Right common carotid artery plus branches (tissue), 1 donor: ENCODE measurements around the gene HUS1B.

GRCh38 chr6:296026-296682, 3.9 kb downstream of the DUSP22 start:
- PRO-cap, result no peak

GRCh38 chr6:370143-370435, 21.5 kb upstream of the IRF4 start:
- PRO-cap, result no peak

GRCh38 chr6:403456-404305, 12.1 kb downstream of the IRF4 start:
- PRO-cap, result no peak

DNA sequence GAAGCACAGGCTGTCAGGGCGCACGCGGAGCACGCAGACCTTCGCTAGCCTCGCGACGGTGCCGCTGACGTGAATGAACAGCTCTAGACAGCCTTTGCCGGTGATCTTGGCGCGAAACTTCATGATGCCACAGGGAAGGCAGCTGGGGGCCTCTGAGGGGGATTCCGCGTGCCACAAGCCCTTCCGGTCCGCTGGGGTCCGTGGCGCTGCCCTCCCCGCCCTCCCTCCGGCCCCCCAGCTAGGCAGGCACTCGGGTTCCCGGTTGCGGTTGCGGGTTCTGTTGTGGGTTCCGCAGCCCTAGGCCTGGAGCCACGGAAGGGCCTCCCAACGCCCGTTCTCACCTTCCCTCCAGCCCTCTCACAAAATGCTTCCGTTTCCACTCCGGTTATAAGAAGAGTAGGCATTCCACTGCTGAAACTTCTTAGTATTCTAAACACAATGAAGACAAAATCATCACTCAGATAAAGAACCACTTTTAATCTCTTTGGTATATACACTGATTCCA, at the start of gene HUS1B:
HUS1B (minus strand) TSS at position 279 of the 505 bp plus-strand sequence.
- PRO-cap, result no peak

GRCh38 chr6:659609-660714, 3.1 kb upstream of the HUS1B start:
- PRO-cap, result no peak

DNA sequence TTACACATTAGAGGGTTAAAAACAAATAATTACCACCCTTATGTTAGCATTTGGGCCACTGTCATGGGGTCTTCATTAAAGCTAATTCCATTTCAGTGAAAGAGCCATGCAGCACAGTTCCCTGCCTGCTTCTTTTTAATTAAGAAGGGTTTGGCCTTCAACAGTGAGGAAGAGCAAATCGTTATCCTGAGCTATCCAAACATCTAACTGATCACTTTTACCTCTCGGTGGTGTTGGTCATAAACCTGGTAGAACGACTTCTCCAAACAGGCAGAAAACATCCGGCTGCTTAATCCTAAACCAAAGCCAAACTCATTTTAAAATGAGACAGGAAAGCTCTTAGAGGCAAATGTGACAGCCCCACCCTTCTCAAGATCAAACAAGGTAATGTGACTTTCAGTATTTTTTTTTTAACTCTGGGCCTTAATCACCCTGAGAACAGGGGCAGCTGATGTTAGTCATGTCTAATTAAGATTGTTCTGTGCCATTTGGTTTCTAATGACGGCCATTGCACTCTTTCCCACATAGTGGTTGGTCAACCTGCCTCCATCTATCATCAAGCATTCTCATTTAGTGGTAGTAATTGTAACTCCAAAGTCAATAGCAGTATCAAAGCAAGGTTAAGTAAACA, 191.5 kb upstream of the EXOC2 start:
- PRO-cap, result no peak

GRCh38 chr6:1070085-1070554, 241.8 kb upstream of the FOXQ1 start:
- PRO-cap, result no peak

DNA sequence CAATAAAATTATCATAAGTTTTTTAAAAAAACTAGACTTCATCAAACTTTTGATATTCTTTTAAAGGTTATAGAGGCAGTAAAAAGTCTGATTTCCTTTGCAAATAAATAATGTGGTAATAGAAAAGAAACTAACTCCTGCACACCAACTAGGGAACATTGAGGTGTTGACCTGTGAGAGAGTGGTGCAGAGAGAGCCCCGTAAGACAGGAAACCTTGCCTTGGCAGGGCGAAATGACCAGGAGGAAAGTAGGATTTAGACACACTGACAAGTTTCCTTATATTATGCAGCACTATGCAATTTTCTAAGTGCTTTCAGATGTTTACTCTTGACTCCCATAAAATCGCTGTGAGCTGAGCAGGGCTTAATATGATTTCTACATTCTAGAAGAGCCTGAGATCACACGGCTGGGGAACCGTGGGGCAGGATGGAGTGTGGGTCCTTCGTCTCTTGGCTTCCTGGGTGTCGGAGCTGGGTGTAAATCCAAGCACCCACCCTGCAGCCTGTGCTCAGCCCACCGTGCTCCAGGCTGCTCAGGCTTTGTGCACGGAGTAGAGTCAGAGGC, 61.3 kb upstream of the FOXQ1 start:
- PRO-cap, result no peak

DNA sequence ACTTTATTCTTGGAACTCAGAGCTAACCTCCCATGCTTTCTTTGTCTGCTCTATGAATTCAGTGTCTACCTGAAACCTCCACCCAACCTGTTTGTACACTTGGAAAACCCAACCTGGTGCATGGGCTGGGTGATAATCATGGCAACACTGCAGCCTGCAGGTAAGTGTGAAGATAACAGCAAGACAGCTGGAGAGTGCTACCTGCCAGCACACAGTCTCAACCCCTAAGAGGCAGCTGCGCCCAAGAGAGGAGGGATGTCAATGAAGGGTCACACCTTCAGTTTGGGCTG, 24.3 kb downstream of the FOXQ1 start:
- PRO-cap, result no peak

GRCh38 chr6:1390825-1391377, 1.5 kb downstream of the FOXF2 start:
- PRO-cap, result no peak

DNA sequence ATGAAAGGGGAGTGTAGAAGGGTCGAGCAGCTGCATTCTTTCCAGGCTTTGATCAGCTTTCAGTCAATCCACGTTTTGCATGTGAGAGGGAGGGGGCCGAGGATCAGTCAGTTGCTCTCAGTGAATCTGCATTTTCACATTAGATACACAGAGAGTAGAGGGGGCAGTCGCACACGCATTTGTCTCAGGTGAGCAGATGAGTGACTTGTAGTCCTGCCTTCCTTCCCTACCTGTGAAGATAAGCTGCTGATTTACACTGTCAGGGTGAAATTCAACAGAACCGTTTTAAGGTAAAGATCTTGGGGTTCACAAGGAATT, 78.8 kb downstream of the FOXF2 start:
- PRO-cap, result no peak

DNA sequence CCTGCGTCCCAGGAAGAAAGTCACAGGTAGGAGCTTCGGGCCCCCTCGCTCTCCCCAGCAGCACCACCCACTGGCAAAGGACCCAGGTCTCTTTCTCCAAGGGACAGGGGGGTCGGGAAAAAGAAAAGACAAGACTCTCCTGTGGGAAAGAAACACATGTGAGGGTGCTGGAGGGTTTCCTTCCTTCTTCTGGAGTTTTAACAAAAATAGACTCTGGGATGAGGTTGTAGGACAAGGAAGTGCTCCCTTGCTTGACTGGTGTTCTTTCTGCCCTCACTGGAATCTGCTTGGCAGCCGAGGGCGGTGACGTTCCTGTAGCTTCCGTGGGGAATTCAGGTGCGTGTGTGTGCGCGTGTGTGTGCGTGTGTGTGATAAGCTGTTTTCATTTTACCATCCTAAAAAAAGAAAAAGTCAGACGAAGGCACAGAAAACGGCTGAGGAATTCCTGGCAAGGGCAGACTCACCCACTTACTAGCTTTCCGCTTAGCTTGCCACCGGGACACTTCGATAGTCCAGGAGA, 16.2 kb upstream of the FOXC1 start:
- PRO-cap, result no peak

DNA sequence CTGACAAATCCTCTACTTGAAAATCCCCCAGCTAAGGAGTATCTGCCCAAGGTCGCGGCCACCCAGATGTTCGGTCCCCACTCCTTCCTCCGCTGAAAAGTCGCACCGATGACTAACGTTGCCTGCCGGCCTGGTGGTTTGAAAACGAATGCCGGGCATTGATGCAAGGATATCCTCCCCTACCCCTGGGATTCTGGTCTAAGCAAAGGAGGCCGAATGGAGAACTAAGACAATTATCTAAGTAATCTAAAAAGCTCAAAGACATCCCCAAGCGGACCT, 3.7 kb upstream of the FOXC1 start:
- PRO-cap, result no peak

DNA sequence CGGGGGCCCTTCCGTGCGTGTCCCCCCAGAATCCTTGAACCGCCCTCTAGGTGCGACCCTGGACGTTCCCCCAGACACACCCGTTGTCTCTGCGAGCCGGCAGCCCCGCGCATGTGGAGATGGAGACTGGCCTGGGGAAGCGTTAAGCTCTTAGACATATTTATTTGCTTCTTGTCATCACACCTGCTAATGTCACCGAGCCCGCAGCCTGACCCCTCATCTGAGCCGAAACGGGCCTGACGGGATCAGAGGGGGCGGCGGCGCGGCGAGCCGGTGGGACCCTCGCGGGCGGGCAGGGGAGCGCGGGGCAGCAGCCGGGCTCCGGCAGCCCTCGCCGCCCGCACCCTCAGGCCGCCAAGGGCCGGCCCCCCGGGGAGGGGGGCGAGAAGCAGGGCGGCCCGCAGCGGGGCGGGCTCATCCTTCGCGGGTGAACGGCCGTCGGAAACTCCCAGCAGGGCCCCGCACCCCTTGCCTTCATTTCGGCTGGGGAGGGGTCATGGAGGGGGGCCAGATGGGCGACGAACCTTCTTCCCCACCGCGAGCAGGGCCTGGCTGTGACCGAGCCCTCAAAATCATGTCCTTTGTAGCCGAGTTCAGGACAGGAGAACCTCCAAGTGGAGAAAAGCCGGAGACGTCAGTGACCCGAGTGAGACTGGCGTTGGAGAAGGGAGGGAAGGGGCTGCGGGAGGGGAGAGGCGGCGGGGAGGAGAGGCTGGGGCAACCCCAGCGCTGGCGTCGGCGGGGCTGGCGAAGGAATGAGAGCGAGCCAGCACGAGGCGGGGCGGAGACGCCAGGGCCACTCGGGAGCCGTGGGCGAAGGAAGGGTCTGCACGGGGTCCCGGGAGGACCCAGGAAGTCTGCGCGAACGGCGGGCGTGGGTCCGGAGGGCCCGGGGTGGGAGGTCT, 733 bp upstream of the FOXC1 start:
- PRO-cap, result bidirectional peak, plus-strand start at position 794 of the sequence, minus-strand start at position 757 of the sequence

GRCh38 chr6:1724096-1725178, 114.7 kb downstream of the FOXC1 start:
- PRO-cap, result no peak

DNA sequence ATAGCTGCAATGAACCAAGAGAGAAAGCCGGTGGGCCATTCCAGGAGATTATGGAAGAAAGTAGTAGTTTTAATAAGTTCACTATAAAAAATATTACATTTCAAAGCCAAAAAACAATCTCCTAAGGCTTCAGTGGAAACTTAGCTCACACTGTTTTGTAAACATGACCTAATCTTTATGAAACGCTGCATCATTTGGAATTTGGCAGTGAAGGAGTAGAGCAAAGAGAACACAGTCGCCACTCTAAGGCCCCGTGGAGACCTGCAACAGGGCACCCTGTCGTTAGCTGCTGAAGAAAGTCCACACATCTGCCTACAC, 289.8 kb downstream of the FOXC1 start:
- PRO-cap, result no peak

DNA sequence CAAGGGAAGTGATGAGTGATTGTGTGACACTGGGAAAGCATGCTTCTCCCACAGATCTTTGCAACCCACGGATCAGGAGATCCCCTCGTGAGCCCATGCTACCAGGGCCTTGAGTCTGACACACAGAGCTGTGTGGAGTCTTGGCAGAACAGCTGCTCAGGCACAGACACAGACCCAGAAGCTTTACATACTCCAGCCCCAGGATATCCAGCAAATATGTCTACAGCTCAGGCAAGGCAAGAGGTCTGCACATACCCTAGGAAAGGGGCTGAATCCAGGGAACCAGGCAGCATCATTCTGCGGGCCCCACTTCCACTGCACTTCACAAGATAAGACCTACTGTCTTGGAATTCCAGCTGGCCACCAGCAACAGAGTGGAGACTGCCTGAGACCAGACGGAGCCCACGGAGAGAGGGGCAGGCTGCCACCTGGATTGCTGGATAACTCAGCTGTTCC, 267.7 kb downstream of the GMDS start:
- PRO-cap, result no peak

GRCh38 chr6:2103873-2104295, 141.5 kb downstream of the GMDS start:
- PRO-cap, result no peak

DNA sequence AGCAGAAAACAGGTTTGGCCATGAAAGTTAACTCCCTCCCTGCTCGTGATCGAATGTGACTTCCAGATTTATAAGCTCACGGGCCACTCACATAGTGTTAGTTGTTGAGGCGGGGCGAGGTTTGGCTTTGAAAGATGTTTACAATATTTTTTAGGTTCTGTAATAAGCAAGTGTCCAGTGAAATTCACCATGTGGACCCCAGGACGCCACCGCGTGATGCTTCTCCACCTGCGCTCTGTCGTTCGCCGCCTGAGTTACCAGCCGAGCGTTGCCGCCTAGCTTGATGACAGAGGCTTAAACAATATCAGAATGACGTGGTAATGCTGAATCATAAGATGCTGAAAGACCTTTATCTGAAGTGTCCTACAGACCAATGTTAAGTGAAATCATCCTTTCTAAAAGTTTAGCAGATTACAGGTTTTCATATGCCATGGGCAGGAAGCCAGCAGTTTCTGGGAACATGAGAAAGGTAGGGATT, 241.0 kb downstream of the MYLK4 start:
- PRO-cap, result no peak

- PRO-cap, result no peak
These were observed 21.1 kb upstream of the SERPINB1 start for GRCh38 chr6:2862544-2863446.